Ascending aorta (tissue), 1 donor: ENCODE measurements around a stretch of chr3.

DNA sequence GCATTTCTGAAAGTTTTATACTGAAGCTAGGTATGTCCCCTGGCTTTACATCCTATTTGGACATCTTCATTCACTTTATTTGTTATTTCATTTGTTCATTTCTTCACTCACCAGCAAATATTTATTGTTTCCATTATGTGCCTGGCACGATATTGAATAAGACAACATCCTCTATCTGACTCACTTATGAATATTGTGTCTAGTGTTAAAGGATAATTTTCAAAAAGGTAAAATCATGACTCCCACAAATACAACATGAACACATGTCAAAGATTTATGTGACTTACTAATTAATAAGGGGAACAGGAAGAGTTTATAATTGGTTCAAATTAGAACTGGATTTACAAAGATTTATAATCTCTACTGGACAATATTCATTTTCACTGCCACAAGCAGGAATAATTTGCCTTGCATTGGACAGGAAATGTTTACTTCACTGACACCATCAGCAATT, 48.5 kb downstream of the TAFA1 start:
- PRO-cap = no peak

GRCh38 chr3:69008845-69009539, 4.5 kb downstream of the EOGT start:
- PRO-cap = no peak

DNA sequence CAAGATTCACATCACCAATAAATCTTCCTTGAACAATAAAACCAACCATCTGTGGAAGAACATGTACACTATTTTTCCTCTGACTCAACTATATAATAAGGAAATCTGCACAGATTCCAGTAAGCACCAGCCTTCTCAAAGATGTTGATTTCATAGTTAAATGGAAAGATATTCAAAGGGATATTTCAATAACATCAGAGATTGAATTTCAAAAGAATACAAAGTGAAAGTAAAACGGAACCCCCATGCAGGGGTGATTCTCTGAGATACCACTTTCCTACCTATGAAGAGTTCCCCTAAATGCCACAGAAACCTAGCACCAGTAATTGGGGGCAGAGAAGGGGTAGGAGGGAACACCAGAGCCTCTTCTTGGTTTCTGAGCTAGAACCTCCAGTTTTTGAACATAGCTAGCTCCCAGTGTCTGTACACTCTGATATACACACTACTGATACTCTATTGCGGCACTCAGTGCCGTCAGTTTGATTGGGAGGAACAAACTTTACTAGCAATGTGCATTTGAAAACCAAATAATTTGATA, 77.0 kb upstream of the LMOD3 start:
- PRO-cap = no peak

GRCh38 chr3:69287625-69288100, 98.2 kb downstream of the FRMD4B start:
- PRO-cap = no peak

DNA sequence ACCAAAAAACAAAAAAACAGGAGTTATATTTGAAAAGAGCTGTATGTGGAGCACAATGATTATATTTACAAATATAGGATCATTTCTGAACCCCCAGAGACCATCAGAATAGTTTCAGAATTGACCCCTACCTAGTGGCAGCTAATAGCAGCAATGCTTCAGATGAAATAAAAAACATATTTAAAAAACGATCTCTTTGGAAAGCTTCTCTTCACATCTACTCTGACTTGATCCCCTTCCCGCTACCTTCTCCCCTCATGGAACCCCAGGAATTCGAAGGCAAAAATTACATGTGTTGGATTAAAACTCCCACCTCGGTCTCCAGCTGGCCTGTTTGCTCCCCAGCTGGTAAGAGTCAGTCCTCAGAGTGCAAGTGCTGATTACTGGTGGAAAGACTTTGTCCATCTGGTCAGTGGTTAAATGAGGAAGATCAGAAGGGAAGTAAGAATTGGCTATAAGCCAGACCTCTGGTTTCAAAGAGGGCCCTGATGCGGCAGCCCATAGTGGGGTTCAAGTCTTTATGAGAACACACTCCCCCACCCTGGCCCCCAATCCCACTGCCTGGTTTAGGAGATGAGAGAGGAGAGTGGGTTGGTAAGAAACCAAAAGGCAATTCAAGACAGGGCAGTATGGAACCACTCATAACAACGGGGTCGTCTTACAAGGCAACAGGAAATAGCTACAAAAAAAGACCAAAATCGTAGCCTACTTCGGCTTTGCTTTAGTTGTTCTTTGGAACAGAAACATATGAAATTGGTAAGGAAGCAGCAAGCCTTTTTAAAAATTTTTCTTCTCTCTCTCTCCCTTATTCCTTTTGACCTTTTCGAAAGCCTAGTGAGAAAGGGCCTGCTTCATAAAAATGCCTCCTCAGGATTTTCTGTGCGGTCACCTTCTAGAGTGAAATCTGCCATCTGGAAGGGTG, 65.1 kb downstream of the FRMD4B start:
- PRO-cap = no peak

- PRO-cap = no peak
Observed at GRCh38 chr3:69403438-69403898, 17.6 kb upstream of the FRMD4B start.

GRCh38 chr3:69540927-69541579, 155.2 kb upstream of the FRMD4B start:
- PRO-cap = no peak

DNA sequence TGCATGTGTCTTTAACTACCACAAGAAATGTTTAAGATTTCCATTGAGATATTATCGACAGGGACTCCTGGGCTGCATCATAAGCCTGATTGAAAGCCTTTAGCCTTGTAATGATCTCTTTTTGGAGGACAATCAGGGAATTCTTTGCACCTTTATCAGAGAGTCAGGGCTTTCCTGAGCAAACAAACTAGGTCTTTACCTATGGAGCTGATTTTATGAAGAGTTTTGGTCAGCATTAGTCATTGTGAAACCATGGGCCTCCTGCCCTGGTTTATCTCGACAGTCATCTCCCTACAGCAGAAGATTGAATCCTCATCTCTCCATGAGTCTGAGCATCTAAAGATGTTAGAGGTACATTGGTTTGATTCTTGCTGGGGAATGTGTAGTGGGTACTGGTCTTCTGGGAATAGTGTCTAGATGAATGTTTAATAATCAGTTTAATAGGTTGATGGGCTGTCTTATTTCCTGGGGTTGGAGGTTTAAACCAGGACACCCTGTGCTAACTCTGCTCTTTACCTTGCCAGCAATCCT, 23.2 kb downstream of the MITF start:
- PRO-cap = no peak

DNA sequence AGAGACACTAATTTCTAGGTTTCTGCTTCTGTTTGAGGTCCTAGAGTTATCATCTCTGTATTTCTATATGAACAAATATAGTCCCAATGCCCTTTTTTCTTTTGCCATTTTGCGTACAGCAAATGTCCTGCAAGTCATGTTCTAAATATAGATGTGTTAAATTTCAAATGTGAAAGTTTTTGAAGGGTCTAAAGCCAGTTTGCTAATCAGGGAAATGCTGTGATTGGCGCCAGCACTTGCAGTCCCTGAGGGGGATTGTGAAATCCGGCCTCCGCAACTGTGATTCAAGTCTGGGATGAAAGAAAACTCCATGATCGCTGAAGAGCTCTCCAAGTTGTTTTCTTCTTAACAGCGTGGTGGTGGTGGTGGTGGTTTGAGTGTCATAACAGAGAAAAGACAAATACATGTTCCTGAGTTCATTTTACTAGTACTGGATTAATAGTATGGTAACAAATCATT, 51.8 kb downstream of the MITF start:
- PRO-cap = no peak

- PRO-cap = bidirectional peak, plus-strand start at chr3:70068321, minus-strand start at chr3:70068133
Observed at GRCh38 chr3:70067925-70068551, 244.4 kb downstream of the MDFIC2 start.

DNA sequence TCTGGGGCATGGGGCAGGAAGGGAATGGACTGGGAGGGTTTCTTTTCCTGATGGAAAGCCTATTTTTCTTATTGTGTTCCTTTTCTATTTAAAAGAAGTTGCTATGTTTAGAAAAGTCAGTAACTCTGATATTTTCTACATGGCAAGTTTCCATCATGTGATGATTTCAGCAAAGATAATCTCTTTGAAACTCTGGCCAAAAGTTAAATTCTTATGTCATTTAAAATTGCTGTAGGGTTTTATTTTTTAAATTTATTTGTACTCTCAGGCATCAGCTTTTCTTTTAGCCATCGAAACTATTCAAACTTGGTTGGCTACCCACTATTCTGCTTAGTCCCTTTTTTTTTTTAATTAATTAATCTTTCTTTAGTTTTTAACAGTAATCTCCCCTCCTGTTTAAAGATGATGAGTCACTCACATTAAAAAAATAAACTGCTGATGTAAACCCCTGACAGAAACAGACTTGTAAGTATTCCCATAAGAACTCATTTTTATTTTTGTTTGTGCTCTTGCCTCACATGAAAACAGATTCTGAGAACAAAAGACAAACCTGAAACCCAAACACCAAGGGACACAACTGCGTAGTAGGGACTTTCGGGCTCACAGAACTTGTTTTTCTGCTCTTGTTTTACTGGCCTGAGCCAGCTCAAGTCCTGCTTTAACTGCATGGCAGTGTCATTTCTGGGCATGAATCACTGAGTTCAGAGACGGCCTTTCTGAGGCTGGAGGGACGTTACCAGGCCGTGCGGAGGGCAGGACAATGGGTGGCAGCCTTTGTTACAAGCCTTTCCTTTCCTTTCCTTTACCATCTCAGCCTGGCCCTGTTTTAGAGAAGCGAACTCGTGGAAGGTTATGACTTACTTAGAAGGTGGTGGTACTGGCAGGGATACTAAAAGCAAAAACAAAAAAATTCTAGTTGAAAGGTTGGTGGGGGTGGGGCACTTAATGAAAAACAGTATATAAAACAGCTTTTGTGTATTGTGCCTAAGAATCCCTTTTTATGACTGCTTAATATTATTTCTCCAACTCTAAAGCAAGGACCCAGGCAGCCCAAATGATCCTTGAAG, 600.8 kb downstream of the FOXP1 start:
- PRO-cap = bidirectional peak, plus-strand start at position 707 of the sequence, minus-strand start at position 602 of the sequence

- PRO-cap = no peak
Observed at GRCh38 chr3:71031181-71031711, 552.3 kb downstream of the FOXP1 start.

DNA sequence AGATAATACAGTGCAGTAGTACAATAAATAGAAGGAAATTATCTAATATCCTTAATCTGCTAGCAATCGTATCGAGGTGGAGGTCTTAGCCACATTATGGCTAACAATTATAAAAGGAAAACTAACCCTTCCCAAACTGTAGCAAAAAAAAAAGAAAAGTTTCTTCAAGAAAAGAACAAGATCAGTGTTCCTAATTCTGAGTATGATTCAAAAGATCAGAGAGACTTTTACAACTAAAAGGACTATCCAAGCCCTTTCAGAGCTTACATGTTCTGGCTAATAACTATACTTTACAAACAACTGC, 535.6 kb downstream of the FOXP1 start:
- PRO-cap = no peak

GRCh38 chr3:71066139-71066645, 517.3 kb downstream of the FOXP1 start:
- PRO-cap = no peak

DNA sequence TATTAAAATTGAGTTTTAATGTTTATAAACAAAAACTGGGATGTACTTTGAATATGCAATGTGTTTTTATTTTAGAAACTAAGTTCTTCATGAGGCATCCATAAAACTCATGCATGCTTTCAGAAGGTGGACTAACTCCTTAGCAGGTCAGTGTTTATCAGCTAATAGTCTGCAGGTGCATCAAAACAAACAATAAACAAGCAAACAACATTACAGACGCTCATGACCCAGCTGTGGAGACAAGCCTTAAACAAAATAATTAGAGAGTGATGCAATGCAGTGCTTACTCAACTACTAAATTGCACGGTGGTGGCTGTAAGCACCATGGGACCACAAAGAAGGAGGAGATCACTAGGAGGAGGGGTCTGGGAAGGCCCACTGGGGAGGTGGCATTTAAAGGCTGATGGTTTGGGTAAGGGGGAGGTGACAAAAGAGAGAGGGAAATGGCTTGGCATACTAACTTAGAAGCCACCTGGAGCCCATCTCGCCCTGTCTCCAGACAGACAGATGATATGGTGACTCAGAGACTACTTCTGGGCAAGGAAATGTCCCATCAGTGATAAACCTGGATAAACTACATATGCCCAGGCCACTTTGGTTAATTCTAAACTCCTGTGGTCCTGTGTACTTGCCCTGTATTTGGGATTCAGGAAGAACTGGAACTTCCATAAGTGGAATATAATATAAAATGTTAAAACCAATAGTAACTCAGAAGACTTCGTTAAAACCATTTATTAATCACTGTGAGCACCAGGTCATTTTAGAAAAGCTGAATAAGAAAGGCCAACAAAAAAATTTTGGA, 516.6 kb downstream of the FOXP1 start:
- PRO-cap = no peak

- PRO-cap = no peak
Observed at GRCh38 chr3:71076571-71077064, 506.9 kb downstream of the FOXP1 start.

- PRO-cap = no peak
Observed at GRCh38 chr3:71085269-71085735, 498.2 kb downstream of the FOXP1 start.

- PRO-cap = no peak
Observed at GRCh38 chr3:71142889-71143280, 440.6 kb downstream of the FOXP1 start.

DNA sequence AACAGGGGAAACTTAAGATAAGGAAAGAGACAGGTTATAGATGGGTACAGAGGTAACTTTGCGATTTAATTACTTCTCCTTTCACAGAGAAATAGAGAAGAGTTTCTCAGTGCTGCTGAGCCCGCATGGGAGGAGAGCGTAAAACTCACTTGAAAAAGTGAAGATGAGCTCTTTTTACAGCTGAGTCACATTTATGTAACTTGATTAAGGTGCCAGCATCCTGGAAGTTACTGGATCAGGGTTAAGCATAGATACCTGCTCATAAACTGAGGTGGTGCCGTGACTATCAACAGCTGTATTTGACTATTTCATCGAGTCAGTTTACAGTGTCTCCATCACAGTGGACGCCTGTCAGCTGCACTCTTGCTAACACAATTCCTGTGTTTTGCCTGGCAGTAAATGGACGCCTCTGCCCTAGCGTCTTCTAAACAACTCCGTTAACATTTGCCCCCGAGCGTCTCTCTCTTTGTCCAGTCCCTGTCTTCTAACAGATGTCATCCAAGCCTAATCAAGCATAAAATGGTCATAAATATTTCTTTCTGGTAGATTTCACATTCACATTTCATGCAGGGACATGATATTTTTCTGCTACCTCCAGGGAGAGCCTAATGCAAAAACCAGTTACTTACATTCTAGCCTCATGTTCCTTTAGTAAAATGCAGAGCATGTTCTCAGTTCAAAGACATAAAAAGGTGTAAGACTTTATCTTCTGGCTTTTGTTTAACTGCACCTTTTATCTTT, 414.5 kb downstream of the FOXP1 start:
- PRO-cap = no peak

DNA sequence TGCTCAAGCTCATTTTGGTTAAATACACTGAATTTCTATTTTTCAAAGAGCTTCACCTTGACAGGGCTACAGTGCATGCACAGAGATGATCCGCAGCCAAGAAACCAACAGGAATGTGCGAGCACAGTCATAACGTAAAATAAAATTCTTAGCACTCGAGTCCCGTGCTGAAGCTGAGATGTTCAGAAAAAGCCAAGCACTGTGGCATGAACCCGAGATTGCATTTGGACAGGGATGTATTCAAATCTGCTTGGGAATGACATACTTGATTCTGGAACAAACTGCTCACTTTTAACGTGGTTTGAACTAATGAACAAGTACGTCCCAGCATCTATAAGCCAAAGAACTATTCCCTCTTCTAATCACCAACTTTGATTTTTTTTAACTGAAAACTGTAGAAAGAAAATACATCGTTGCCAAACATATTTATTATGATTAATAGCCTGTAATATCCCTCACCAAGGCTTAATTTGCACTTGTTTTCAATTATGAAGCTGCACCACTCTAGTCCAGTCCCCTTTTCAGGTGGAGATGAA, 340.2 kb downstream of the FOXP1 start:
- PRO-cap = bidirectional peak, plus-strand start at position 215 of the sequence, minus-strand start at position 115 of the sequence